ENCODE data around the genes SLC14A2 and SMAD2.

GRCh38 chr18:41993253-41994092 lies 38.4 kb downstream of the PIK3C3 start:
- PRO-cap, result no peak

- PRO-cap, result no peak
These were observed 553.6 kb upstream of the SYT4 start for GRCh38 chr18:43830827-43831345.

DNA sequence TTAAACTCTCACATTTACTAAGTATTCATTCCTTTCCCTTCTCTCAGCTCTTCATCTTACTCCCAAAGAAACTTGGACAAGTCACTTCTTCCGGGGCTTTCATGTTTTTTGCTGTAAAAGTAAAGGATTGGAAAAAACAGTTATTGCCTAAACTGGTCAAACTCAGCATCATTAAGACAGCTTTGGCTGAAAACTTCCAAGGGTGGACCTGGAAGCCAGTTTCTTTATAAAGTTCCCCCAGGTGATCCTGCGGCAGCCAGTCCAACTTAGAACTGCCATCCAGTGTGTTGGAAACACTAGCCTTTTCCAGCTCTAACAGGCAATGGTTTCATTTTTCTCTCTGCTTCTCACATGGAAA lies 91.2 kb upstream of the SETBP1 start:
- PRO-cap, result no peak

DNA sequence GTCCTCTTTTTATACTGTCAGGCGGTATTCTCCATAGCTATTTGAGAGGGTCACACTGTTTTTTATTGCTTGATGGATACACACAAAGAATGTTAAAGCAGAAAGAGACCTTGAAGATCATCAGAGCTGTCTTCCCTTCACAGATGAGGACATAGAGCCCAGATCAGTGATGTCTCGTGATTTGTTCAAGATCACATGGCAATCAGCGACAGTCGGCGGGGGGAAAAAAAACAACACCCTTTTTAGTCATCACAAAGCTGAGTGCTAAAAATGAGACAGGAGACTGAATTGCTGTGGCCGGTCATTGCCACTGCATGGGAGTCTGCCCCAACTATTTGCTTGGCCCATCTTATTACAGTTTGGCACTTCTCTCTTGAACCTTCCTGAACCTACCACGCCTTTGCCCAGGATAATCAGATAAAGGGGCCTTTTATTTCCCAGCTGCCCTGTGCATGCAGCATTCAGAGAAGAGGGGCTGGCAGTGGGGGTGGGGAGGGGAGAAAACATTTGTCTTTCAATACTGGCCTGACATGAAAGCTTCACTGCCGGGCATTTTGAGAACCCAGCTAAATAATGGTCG lies 42.7 kb downstream of the SETBP1 start:
- PRO-cap, result no peak

- PRO-cap, result no peak
These were observed 50.4 kb downstream of the SETBP1 start for GRCh38 chr18:44731054-44731560.

- PRO-cap, result no peak
These were observed 61.0 kb downstream of the SETBP1 start for GRCh38 chr18:44741596-44742103.

DNA sequence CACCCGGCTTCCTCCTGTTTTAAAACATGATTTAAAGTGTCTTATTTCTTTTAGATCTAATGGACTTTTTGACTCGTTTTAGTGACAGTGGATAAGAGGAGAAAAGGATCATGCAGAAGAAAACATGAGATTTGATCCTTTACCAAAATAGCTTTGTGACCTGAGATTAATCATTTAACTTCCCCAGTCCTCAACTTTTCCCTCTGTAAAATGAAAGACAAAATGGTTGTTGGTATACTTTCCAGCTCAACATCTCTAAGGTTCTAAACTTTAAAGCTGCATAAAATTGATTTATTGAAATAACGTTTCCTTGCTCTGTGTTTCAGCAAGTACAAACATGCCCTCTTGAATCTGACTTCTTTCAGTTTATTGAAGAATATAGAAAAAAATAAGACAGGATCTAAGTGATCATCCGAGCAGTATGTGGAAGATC lies 108.4 kb downstream of the SETBP1 start:
- PRO-cap, result no peak

- PRO-cap, result no peak
These were observed 122.3 kb downstream of the SETBP1 start for GRCh38 chr18:44802877-44803577.

DNA sequence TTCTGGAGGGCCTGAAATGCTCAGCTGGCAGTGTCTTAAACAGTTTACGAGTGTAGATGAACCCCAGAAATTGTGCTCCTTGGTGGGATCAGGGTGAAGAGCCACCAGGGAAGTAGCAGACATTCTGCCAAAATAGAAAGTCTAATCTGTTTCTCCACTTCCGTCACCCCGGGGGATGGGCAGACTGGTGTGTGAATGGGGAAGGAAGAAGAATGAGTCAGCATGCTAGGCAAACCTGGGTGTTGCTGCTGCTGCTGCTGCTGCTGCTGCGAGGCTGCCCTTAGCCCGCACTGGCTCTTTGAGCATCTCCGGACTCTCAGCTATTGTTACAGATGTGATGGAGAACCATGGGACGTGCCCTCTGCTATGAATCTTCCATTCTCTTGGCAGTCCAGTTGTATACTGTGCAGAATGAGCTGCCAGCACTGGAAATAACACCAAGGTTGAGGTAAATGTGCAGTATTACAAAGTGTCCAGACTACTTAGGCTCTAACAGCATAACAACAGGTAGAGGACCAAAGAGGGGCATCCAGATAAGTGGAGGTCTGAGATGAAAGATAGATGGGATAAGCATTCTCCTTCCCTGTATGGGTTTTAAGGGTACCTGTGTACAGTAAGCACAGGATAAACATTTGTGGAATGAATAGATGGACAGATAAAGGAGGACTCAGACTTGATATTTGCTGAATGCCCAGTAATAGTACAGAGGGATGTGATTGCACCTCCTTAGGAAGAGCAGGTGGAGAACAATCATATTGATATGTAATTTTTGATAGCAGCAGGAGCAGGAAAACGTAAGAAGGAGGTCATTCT lies 158.7 kb downstream of the SETBP1 start:
- PRO-cap, result no peak

DNA sequence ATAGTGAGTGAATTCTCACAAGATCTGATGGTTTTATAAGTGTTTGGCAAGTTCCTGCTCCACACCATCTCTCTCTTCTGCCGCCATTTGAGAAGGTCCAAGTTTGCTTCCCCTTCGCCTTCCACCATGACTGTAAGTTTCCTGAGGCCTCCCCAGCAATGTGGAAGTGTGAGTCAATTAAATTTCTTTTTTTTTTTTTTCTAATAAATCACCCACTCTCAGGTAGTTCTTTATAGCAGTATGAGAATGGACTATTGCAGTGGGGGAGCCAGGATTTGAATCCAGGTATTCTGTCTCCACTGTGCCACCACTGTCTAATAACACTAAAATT lies at the start of gene SLC14A2:
Gene SLC14A2, plus strand, starts transcription at position 62 of the 331 bp plus-strand sequence.
- PRO-cap, result no peak

- PRO-cap, result no peak
These were observed 15.3 kb downstream of the SLC14A1 start for GRCh38 chr18:45739133-45739838.

DNA sequence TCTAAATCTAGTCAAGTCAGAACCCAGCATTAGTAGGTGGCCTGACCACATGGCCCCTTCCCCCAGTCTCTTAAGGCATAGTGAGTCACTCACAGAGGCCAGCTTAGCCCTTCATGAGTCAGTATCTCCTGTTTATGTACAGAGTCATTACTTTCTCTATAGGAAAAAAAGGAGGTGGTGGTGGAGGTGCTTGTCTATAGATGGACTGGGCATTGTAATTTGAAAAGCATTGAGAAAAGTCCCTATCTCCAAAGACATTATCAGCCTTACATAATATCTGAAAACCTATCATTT lies 22.7 kb upstream of the SIGLEC15 start:
- PRO-cap, result no peak

DNA sequence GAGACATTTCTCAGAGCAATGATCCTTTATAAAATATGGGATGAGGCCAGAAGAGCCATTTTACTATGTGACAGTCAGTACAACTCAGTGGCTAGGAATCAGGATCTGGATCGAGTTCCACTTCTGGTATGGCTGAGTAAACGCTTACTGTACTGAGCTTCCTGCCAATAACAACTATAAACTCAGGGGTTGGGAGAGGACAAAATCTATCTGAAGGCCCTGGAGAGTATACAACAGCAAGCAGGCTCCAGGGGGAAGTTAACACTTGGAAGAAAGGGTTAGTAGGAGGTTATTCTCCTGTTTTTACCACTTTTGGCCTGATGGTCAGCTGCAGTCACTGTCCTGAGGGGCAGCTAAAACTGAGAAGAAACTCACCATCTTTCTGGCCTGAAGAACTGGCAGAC lies 22.3 kb upstream of the SIGLEC15 start:
- PRO-cap, result no peak

DNA sequence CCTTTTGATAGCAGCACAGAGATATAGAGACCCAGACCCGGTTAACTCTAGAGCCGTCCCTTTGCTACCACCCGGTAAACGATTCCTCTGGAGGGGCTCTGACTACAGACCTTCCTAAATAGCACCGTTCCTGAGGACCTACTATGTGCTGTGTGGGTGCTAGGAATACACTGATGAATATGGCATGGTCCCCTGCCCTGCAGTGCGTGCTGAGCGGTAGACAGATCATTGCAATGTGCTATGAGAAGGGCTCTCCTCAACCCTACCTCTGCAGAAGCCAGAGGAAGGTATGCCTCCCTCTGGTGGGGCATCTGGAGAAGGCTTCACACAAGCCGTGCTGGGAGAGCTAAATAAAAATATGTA lies 13.8 kb downstream of the SIGLEC15 start:
- PRO-cap, result no peak

GRCh38 chr18:46067406-46067872 lies 4.6 kb downstream of the PSTPIP2 start:
- PRO-cap, result no peak

- PRO-cap, result no peak
These were observed 20.5 kb upstream of the C18orf25 start for GRCh38 chr18:46153184-46153814.

GRCh38 chr18:46290720-46291064 lies 43.1 kb upstream of the RNF165 start:
- PRO-cap, result no peak

DNA sequence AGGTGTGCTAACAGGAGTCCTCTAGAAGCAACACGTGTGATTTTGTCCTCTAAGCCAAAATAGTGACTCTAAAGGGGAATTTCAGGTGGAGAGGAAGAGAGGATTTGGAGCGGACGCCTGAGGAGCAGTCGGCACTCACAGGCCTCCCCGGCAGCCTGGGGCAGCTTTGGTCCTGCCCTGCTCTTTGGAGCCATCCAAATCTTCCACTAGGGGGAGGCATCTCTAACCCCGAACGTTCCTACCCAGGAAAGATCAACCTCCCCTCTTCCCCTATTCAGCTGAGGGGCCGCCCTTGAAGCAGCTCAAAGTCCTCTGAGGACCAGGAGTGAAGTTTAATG lies 1.1 kb upstream of the LOXHD1 start:
- PRO-cap, result unidirectional peak, minus-strand start at position 157 of the sequence

DNA sequence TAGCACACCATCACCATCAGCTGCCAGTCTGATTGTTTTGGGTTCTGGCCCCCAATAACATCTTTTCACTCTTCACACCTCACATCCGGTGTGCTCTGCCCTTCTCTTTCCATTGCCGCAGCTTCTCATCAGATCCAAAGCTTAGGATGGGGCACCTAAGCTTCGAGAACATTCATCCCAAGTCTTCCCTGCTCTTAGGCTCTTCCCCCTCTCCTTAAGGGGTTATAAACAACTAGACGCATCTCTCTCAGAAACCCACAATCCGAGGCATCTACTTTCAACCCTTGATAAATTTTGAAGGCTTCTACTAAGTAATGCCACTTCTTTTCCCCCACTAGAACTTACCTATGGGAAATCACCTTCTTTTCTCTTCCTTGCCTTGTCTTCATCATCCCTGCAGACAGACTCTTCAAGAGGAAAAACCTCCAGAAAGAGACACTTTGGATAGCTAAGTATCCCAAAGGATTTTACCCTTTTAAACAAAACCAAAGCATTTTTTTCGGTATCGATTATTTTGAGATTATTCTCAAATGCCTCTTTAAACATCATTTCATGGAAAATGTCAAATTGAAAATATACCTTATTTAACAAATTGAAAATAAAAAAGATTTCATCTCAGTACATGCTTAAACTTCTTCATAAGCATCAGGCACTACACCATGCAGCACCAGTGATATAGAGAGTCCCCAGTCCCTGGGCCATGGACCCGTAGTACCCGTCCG lies 48.5 kb downstream of the HDHD2 start:
- PRO-cap, result no peak

DNA sequence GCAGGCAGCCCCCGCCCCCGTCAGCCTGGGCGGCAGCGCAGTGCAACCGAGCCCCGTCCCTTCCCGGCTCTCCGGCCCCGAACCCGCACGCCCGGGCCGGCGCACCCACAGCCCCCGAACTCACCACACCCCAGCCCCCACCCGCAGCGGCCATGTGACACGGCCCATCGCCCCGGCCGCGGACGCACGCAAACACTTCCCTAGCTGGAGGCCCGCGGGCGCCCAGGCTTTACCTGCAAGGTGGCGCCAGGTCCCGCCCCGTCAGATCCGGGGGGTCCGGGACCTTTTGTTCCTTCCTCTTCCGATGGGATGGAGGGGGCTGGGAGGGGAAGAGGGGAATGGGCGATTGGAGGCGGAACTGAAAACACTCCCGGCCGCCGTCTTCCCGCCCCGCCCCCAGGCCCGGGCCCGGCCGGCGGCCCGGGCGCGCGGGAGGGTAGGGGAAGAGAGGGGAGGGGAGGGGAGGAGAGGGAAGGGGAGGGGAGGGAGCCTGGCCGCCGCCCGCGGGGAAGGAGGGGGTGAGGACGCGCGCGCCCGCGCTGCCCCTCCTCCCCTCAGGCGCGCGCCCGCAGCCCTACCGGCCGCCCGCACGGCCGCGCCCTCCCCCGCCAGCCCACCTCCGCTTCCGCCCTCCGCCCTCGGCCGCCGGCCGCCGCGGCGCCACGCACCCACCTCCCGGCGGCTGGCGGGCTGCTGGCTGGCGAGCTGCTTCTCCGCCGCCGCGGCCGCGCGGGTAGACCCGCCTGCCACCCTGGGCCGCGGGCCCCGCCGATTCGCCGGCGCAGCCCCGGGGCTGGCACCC lies at the start of gene SMAD2:
Gene SMAD2, minus strand, starts transcription at position 532 of the 802 bp plus-strand sequence.
- PRO-cap, result bidirectional peak, plus-strand start at position 195 of the sequence, minus-strand start at position 202 of the sequence; bidirectional peak, plus-strand start at position 616 of the sequence, minus-strand start at position 715 of the sequence